ENCODE measurements around the gene EEA1.

GRCh38 chr12:91181018-91181658 is 1.5 kb downstream of the DCN start:
- PRO-cap, result no peak
- RAMPAGE, long total RNA, 2 experiments, result no peak in any of the 2 experiments

DNA sequence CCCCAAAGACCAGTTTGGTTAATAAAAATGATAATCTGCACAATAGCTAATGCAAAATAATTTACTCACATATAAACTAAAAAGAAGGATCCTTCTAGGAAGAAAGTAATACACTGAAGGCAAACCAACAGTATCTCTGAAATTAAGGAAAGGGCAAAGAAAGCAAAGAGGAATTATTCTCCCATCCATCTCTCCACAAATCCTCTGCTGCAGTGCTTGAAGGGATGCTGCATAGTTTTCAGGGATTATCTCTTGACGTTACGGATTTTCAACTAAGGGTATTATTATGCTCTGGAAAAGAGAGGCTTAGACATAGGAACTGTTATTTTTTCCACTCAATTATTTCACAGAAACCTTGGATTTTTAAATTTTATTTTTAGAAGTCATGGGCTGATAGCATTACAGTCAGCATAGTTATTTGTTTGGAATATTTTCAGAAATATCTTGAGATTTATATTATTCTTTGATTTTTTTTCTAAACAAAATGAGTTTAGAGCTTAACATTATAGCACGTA is 57.8 kb upstream of the DCN start:
- PRO-cap, result no peak
- RAMPAGE, long total RNA, 2 experiments, result no peak in any of the 2 experiments

DNA sequence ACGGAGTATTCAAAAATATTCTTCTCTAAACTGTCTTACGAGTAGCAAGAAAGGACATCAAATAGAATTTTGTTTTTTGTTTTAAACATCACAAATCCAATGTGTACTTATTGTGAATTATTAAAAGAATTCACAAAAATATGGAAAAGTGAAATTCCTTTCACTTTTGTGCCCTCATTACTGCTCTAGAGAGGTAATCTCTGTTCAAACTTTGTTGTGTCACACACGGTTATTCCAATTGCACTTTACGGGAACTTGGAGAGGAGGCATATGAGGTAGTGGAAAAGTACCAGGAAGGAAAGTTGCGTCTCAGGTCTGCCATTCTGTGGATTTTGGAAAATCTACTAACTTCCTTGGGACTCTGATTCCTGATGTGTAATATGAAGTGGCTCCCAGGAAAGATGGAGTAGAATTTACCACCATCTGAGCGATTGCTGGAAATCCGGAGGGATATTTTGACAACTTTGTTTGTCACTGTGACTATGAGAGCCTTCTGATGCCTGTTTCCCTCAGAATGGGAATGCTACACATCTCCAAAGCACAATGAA is 90.9 kb upstream of the DCN start:
- PRO-cap, result no peak
- RAMPAGE, long total RNA, 2 experiments, result no peak in any of the 2 experiments

DNA sequence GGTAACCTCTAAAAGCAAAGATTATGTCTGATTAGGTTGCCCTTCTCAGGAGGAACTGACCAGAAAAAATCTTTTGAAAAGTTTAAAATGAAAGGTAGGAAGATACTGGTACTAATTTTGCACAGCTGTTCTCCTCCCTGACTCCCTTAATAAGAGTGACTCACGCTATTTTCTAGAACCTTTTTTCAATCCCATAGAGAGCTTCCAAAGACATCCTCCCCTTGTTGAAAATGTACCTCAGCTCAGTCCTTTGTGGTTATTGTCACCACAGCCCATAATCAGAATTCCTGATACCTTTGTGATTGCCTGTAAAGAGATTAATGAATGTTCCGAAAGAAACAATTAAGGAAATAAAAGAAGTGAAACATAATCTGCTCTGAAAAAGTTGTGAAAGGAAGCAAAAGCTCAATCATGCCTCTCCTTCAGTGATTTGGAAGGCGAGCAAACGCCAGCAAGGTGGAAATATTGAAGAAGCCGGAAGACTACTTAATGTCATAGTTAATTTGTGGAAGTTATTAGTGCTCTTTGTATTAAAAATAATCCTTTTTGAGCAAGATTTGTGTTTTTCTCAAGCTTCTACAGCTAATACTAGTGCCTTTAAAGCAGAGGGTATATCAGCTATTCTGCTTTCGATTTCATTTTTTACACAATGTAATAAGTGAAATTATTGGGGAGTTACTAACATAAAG is 392.1 kb upstream of the DCN start:
- PRO-cap, result no peak
- RAMPAGE, long total RNA, 2 experiments, result no peak in any of the 2 experiments

GRCh38 chr12:91931022-91931477 is 214.6 kb downstream of the BTG1 start:
- PRO-cap, result no peak
- RAMPAGE, long total RNA, 2 experiments, result no peak in any of the 2 experiments

DNA sequence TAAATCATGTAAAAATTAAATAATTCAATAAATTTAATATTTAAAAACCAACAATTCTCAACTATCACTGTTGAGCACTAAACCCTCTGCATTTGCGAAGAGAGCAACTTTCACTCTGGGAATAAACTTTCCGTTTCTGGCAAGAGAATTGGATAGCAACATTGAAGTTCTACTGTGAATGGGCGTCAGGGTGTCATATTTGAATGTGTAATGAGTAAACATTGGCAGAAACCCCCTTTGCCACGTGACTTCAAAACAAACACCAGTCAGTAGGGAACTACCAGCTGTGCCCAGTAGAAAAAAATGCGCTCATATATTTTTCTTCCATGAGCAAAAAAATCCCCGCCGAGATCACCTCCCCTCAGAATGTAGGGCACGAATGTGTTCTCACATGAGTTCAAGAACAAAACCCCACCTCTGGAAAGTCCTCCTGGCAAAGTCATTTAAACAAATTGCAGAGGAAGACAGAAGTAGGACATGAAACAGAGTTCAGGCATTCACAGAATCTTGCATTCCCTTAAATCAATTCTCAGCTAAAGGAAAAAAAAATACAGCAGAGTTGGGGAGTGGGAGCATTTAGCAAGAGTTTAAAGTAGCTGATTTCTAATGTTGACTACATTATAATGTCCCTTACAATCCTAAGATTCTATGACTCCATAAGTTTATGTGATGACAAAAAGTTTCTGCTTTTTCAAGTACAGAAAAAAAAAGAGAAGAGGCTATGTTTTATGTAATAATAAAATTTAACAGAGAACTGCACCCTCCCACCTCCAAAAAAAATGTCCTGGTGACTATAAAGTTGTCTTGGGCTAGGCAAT is 80.5 kb downstream of the BTG1 start:
- PRO-cap, result bidirectional peak, plus-strand start at position 446 of the sequence, minus-strand start at position 123 of the sequence
- RAMPAGE, long total RNA, 2 experiments, result no peak in any of the 2 experiments

- PRO-cap, result no peak
- RAMPAGE, long total RNA, 2 experiments, result no peak in any of the 2 experiments
Measured at GRCh38 chr12:92097214-92097947, 48.3 kb downstream of the BTG1 start.

DNA sequence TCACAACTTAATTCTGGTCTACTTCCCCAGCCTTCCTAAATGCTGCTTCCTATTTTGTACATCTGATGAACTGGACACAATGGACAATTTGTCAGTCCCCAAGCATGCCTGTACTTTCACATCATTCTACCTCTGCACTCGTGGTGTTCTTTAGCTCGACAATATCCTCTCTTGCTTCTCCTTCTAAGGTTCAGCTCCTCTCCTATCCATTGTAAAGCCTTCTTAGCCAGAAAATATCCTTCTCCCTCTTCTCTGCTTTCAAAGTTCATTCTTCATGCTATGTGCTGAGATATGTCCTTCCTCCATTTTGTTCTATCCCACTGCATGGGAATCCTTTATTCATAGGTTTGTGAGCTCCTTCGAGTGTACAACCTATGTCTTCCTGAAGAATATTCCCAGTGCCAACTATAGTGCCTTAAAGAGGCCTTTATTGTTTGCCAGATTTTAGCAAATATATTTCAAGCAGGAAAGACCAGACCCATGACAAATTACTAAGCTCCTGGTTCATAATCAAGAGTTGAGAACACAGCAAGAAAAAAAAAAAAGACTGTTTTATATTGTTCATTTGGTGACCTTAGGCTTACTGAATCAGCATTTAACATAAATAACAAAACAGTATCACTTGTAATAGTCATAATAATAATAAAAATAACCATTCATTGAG is 33.5 kb downstream of the BTG1 start:
- PRO-cap, result no peak
- RAMPAGE, long total RNA, 2 experiments, result no peak in any of the 2 experiments

- PRO-cap, result no peak
- RAMPAGE, long total RNA, 2 experiments, result no peak in any of the 2 experiments
Measured at GRCh38 chr12:92118791-92119574, 26.7 kb downstream of the BTG1 start.

DNA sequence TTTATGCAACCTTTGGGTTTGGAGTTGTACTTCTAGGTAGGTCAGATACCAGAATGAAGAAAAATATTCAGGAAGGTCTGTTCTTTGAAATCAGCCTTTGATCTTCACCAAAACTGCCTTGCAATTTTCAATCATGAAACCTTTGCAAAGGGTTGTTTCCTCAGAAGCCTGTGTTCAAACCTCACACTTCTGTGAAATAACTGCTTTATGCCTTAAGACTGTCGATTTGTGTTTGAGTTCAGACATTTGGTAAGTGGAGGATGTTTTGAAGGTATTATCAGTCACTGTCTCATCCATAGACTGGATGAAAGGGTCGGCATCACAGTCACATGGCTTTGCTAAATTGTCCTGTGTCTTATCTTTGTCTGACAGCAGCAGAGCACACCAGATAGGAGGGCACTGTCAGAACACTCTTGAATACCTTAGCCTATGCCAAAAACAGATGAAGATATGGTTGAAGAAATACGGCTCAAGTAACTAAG is 233.3 kb upstream of the BTG1 start:
- PRO-cap, result no peak
- RAMPAGE, long total RNA, 2 experiments, result no peak in any of the 2 experiments

GRCh38 chr12:92504456-92505204 is 198.2 kb upstream of the PLEKHG7 start:
- PRO-cap, result no peak
- RAMPAGE, long total RNA, 2 experiments, result no peak in any of the 2 experiments

- PRO-cap, result no peak
- RAMPAGE, long total RNA, 2 experiments, result no peak in any of the 2 experiments
Measured at GRCh38 chr12:92520712-92520911, 182.2 kb upstream of the PLEKHG7 start.

DNA sequence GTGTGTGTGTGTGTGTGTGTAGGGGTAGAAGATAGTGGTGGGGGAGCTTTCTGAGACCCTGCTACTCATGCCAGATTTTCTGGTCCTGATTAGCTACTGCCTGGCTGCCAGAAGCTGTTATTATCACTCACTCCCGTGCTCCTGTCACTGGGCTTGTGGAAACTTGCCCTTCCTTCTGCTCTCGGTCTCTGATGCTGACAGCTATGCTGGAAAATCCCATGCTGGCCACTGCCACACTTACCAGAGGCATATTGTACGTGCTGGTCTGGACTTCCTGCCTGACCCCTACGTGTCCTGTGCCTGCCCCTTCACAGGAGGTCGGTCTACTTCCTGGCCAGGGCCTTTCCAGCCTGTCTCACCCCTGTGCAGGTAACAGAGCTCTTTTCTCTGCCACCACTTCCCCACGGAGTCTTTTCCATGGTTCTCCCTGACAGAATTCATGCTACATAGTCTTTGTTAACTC is 149.4 kb upstream of the PLEKHG7 start:
- PRO-cap, result no peak
- RAMPAGE, long total RNA, 2 experiments, result no peak in any of the 2 experiments

DNA sequence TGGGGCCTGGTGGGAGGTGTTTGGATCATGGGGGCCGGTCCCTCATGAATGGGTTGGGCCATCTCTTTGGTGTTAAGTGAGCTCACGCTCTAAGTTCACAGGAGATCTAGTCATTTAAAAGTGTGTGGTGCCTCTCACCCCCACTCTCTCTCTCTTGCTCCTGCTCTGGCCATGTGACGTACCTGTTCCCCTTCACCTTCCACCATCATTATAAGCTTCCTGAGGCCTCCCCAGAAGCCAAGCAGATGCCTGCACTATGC is 141.7 kb upstream of the PLEKHG7 start:
- PRO-cap, result no peak
- RAMPAGE, long total RNA, 2 experiments, result no peak in any of the 2 experiments

DNA sequence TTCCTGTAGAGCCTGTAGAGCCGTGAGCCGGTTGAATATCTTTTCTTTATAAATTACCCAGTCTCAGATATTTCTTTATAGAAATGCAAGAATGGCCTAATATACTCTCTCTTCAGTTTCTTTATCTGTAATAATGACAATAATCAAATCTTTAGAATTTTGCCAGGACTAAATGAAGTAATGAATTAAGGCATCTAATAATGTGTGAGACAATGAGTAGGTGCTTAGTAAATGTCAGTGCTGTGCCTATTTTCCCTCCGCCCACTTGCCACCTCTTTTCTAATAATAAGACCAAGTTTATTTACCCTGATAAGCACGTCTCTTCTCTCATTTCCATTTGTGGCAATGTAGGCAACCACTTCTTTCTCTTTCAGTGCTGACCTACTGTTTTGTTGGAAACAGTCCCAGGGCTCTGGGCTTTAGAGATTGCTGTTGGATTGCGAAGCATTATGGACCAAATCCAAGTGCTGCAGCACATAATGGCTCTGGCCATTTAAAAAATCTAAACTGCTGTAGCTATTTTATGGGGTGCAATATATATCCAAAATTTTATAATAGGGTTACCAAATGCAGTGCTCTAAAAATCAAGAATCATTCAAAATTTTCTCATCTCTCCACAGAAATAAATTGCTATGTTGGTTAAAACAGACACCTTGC is 141.3 kb upstream of the PLEKHG7 start:
- PRO-cap, result no peak
- RAMPAGE, long total RNA, 2 experiments, result no peak in any of the 2 experiments

DNA sequence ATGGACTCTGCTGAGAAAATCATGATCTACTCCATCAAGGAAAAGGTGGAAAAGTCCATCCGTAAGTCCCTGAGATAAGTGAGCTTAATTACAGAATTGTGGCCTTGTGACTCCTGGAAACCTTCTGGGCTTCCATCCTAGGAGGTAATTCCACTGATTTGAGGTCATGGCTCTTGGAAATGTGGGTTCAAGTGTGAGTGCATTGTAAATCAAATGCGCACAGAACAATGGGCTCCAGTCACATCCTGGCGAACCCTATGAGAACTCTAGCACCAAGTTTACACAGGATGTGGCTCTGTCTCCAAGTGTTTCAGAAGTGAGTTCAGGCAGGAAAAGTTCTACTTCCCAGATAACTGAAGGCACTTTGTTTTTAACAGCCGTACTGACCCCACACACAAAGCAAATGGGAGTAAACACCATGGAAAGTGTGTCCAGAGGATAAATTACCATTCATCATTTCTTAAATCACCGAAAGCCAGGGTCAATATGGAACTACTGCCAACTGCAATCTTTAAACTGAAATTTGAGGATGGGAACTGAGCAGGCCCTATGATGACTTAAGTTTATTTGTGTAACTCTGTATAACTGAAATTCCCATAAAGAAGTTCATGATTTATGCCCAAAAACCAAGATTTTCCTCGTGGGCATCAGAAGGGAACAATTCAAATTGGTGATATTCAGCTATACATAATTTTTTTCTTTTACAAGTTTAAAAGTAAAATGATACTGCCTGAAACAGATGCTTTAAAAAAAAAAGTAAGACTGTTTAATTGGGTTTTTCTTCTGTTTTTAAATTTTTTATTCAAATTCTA is 51.6 kb downstream of the PLEKHG7 start:
- PRO-cap, result no peak
- RAMPAGE, long total RNA, 2 experiments, result no peak in any of the 2 experiments

- PRO-cap, result unidirectional peak, plus-strand start at chr12:92928540; bidirectional peak, plus-strand start at chr12:92928763, minus-strand start at chr12:92928781; unidirectional peak, minus-strand start at chr12:92929102; bidirectional peak, plus-strand start at chr12:92929521, minus-strand start at chr12:92929283
- RAMPAGE, long total RNA, 2 experiments, result start-site peak on the minus strand in 1 of 2 experiments, at chr12:92929111-92929331 at its widest, 85 reads per replicate
Measured at GRCh38 chr12:92928400-92929401, at the start of gene EEA1. TSS of gene EEA1 (minus strand) at chr12:92929295.

DNA sequence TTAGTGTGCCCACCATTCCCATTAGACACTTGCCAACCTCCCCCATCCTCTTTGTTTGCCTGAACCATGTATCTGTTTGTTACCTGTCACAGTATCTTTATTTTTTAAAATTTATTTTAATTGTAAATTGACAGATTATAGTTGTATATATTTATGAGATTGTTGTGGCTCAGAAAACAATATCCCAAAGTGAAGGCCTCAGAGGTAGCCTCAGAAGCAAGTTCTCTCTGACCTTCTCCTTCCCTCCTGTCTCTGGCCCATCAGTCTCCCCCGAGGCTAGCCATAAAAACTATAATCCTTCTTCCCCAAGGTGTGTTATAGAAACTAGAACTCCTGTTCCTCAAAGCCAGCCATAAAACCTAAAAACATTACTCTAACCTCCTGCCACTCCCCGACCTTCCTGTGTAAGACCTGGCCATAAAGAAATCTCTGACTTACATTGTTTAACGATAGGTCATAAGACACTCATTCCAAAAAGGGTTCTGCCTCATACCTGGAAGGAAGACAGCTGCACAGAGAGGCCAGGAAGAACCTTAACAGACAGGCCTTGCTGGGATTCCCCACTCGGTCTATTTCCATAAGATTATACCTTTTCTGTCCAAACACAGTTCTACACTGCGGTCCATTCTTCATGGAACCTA is 70.8 kb upstream of the EEA1 start:
- PRO-cap, result no peak
- RAMPAGE, long total RNA, 2 experiments, result no peak in any of the 2 experiments

DNA sequence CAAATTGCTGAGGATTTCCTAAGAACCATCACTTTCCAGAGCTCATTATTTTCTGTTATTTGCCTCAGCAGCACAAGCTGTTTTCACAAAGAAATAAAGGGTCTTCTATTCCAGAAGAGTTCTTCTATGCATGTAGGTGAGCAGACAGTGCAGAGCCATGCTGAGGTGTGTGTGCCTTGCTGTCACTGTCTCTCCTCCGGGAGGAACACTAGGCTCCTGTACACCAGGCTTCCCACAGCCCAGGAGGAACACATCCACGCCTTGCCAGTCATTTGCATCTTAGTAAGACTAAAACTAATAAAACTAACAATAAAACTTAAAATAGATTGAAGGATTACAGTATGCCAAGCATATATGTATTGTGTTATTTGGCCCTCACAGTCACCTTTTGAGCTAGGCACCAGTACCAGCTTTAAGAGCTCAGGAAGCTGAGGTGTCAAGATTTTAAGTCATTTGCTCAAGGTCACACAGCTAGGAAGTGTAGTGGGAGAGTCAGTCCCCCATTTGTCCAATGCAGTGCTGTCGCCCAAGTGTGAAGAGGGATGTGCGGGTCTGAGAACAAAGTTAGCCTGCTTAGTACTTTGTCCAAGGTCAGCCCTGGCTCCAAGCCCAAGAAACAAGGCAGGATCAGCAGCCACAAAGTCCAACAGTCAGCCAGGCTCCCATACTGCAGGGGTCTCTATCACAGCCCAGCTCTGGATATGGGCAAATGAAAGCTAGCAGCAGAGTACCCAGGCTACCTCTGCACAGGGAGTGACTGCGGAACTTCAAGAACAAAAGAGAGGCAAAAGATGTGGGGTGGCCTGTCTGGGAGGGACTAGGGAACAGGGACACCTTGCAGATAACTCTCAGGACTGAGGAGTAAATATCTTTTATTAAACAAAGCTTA is 90.6 kb upstream of the EEA1 start:
- PRO-cap, result no peak
- RAMPAGE, long total RNA, 2 experiments, result no peak in any of the 2 experiments

DNA sequence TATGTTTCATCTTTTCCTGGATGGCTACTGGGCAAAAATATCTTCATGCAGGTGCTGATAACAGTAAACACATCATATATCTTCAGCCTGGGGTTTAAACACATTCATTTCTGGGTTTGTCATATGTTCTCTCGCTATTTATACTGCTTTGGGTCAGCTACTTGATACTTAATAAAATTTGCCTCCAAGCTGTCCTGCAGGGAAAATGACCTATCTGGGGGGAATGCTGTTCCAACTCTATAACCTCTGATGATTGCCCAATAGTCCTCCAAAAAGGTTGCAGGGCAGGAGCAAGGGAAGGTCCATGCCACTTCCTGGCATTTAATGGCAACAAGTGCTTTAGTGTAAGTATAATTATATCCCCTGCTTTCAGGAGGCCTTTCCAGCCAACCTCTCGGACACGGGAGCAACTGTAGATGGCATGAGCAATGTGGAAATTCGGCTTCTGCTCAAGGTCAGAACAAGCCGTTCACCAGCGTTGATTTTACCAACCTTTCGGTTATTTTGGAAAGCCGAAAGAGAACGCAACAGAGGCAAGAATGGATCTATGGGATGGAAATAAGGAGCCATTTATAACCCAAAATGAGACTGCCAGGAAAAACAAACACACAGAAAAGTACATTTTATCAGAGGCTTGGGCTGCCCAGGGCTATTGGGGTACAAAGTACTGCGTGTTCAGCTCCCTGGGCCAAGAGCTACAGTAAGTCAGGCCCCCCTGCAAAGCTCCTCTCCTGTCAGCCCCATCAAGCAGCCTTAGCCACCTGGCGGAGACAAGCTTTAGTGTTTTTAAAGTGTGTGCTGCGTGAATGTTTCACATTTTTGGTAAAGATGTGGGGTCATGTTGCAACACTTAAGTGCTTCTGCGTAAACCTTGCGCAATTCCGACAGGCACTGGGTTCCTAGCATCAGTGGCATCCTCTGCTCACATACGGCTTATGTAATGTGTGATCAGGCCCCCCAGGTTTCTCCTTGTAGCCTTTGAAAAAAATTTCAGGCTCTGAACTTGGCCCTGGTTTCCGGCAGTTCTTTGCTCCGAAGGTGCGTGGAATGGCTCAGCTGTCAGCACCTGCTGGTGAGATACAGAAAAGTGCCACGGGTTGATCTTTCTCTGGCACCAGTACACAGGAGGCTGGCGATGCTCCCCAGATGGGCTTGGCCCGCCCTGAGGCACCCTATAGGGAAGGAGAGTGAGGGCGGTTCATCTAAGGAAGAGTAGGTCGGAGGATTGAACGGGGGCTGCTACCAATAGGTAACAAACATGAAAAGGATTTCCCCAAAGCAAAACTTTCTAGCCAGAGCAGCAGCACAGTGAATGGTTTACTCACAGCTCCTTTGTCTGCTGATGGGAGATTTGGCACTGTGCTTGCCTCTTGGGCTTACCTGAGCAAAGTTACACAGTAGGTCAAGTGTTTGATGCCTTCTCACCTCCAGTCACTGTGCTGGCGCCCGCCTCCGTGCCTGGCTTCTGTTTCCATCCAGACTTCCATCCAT is 198.5 kb upstream of the EEA1 start:
- PRO-cap, result unidirectional peak, plus-strand start at position 1,022 of the sequence
- RAMPAGE, long total RNA, 2 experiments, result no peak in any of the 2 experiments

Measured in body of pancreas (tissue), 2 donors.